Bronchus (tissue), 1 donor: Measurements from ENCODE around the gene NDFIP2.

DNA sequence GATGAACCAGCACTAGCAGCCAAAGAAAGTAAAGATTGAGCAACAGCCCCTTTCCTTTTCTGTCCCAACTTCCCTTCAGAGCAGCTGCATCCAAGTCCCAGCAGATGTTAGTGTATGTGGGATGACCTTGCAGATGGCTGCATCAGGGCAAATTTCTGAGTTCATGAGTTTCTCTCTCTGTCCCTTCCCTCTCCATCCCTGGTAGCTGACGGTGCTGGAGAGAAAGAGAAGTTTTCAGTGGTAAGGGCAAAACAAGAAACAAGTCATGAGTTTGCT, 183.6 kb upstream of the EDNRB start:
- PRO-cap: no peak

- PRO-cap: no peak
Observed at GRCh38 chr13:78657994-78658969, 673 bp downstream of the OBI1 start.

DNA sequence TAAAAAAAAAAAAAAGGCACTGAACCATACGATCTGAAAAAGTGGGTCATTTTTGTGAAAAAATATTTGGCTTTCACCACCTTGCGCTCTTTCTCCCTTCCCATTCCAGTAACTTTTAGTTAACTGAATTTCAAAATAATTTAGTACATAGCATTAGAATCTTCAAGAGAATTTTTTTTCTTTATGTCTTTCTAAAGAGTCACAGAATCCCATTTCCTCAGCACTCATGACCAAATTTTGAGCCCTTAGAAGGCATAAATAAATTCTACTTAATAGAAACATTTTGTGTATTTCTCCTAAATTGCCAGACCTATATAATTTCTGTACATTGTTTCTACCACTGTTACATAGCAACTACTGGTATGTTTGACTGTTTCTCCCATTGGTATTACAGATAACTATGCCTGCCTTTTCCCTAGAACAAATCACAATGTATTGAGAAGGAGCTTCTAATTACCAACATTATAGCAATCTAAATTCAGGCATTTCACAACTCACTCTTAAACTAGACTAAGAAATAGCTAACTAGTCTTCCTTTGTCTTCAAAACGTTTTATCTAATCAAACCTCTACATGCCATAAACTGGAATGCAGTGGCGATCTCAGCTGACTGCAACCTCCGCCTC, 18.4 kb downstream of the RBM26 start:
- PRO-cap: no peak

- PRO-cap: no peak
Observed at GRCh38 chr13:79402006-79402399, 4.1 kb downstream of the RBM26 start.

DNA sequence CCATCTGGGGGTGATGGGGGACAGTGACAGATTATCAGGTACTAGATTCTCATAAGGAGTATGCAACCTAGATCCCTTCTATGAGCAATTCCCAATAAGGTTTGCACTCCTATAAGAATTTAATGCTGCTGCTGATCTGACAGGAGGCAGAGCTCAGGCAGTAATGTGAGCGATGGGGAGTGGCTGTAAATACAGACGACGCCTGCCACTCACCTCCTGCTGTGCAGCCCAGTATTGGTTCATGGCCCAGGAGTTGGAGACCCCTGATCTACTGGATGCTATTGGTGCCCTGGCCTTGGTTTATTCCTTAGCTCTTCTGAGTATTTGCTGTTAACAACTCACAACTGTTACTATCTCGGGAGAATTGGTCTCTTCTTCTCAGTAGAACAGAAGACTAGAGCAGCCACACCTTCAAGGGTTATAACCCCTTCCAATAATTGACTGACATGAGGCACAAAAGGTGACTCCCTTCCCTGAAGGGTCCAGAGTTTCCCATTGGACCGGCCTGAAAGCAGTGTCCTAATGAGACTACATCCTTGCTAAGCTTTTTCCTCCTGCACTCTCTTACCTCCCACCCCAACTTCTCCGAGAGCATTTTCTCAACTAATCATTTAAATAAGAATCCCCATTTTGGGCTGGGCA, 35.0 kb upstream of the RBM26 start:
- PRO-cap: no peak

GRCh38 chr13:79480649-79481589, at the start of gene NDFIP2:
NDFIP2 (plus strand) TSS chr13:79481155.
- PRO-cap: bidirectional peak, plus-strand start at chr13:79481396, minus-strand start at chr13:79480985

DNA sequence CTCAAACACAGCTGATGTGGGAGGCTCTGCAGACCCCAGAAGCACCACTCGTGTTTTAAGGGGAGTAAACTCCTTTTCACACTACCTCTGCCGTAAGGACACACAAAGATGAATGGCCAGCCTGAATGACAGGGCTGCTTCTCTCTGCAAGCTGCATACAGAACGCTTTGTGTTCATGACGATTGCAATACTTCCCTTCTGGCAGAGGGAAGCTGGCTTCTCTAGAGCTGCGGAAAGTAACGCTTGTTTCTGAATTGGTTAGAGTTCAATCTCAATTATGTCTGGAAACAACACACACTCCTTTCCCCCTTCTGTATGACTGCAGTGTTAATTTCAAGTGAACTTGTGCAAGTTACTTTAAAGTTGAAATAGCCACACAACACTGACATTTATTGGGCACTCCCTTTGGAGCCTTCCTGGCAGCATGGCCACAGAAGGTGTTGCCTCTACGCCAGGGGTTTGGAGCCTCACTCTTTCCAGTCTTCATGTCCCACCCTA, 242.6 kb downstream of the NDFIP2 start:
- PRO-cap: no peak

- PRO-cap: unidirectional peak, minus-strand start at chr13:80047552
Observed at GRCh38 chr13:80047447-80047755, 293.5 kb downstream of the SPRY2 start.

DNA sequence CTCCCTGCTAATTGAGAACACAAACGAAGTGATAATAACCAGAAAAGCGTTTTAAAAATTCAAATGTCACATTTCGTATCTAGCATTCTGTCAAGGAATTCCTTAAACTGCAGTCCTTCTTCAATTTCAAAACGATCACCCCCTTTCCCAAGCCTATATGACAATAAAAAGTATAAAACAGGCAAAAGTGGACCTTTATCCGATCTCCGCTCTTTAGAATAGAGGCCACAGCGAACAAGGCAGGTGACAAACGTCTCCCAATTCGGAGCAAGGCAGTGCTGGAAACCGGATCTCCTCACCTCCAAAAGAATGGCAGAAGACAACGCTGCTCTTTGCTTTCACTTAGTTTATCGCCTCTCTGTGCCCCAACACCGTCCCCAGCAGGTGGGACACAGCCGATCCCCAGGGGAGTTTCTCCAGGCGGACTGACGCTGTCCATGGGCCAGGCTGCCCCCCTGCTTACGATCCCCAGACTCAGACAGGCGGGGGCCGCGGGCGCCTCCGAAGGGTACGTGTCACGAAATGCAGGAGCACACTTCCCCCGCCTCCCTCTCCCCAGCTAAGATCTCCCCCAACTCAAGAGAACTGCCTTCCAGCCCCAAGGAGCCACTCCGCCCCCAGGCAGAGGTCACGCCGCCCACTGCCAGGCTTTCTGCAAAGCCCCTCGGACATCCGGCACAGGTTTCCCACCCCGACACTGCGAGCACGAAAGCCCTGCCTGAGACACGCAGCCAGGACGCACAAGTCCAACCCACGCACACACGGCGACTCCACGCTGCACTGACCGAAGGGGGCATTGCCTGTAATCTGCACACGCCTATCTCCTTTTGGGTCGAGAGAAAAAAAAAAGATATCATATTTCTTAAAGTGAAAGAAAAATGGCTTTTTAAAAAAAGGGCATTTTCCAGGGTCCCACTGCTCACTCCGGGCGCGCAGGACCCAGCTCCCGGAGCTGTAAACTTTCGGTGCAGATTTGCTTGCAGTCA, 2.1 kb downstream of the SPRY2 start:
- PRO-cap: bidirectional peak, plus-strand start at position 605 of the sequence, minus-strand start at position 427 of the sequence; bidirectional peak, plus-strand start at position 900 of the sequence, minus-strand start at position 763 of the sequence

- PRO-cap: bidirectional peak, plus-strand start at chr13:80343056, minus-strand start at chr13:80342978
Observed at GRCh38 chr13:80342499-80343585, 1.9 kb upstream of the SPRY2 start.

DNA sequence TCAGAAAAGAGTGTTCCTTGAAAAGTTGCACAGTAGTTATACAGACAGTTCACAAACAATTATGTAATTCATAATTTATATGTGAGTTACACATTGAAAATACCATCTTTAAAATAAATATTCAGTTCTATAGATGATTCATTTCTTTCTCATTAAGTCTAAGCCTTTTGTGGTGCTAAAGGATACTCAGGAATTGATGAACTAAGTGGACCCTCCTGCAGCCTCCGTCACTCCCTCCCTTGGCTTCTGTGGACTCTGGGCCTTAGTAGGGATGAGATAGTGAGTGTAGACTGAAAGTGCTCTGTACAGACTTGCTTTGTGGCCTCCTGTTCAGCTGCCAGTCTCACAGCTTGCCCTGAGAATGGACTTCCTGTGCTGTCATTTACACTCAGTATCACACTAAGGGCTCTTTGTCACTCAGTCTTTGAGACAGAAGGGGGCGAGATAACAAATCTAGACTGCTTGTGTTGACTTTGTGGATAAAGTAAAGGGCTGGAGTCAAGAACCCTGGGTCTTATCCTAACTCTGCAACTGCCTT, 20.8 kb upstream of the SPRY2 start:
- PRO-cap: no peak

DNA sequence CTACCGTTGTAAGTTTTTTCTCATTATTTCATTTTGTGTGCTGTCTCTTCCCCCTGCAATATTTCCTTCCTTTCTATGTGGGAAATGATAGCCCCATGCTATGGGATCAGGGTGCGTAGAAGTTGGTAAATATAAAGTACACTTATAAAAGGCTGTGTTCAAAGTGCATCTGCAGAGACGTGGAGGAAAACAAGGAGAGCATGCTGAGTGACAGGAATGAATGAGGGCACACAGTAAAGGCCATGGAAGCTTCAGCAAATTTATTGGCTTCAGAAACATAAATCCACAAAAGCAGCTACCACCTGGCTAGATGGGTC, 21.5 kb upstream of the SPRY2 start:
- PRO-cap: no peak

DNA sequence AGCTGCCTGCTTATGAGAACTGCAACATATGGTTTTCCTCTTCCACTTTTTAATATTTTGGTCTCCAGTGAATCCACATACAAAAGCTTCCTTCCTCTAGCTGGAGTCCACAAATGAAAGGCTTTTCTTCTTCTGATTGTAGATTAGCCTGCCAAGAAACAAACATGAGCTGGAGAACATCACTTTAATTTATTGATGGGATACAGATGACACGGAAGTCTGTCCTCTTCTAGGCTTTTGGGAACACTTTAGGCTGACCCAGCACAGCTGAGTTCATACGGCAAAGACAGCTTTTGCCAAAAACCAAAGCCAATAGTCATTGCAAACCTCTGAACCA, 95.5 kb upstream of the SPRY2 start:
- PRO-cap: no peak

GRCh38 chr13:81395199-81395685, 1054.3 kb upstream of the SPRY2 start:
- PRO-cap: no peak

- PRO-cap: no peak
Observed at GRCh38 chr13:83941491-83942321, 59.4 kb upstream of the SLITRK1 start.

DNA sequence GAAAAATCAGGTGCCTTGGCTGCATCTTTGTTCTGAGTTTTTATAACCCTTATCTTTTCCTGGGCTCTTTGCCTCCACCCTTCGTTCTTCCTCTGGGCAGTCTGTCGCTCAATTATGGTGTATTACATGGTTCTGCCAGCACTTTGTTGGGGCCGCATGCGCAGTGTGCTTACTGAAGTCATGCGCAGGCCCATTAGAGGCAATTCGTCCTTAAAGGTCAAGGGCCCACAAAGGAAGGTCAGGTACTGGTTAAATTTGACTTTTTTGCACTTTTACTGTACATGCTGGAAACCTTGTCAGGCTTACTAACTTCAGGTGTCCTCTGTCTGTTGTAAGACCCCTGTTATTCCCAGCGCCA, 761.8 kb upstream of the SLITRK5 start:
- PRO-cap: no peak

DNA sequence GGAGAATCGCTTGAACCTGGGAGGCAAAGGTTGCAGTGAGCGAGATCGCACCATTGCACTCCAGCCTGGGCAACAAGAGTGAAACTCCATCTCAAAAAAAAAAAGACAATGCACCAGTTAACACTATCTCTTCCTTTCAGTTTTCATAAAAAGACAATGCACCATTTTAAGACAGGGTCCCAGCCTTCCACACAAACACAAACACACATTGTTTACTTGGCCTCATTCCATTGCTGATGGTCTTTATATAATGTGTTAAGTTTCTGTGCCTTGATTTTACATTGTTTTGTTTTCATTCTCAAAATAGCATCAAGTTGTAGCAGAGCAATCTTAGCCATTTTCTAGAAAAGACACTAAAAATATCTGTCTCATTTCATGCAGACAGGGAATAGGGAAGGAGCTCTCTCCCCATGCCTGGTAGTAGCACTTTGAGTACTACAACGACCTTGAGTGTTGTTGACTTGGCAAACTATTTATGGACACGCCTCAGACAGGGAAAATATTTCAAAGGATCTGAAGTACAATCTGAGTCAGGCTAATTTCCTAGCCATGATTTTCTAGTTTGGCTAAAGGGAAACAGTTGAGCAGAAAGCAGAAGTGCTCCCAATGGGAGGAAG, 120.7 kb downstream of the ABCC4 start:
- PRO-cap: no peak

DNA sequence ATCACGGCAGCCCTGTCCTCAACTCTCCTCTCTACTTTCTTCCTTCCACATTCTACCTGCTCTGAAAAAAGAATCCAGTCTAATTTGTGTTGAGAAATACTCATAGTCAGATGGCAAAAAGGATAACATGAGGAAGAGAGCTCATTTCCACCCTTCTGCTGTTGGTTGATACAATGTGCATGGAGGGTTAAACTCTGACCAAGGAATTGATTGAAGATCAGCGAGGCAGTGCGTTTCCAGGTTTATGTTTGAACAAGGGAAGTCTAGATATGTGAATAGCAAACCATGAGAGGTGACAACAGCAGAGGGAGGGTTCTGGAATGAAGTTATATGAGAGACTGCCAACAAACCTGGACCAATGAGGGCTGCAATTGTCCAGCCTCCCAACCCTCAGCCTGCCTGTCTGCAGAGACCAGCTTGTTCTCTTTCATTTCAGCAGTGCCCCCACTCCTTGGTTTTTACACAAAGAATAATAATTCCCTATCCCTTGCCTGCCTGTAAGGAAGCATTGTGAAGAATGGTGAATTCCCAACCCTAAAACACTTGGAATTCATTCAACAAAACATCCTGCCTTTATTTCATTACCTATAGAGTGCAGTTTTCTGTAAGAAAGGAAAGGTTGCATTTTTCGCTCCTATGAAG, 53.4 kb upstream of the ABCC4 start:
- PRO-cap: no peak

- PRO-cap: bidirectional peak, plus-strand start at chr13:95534015, minus-strand start at chr13:95533919
Observed at GRCh38 chr13:95533588-95534300, 18.8 kb upstream of the CLDN10 start.

- PRO-cap: bidirectional peak, plus-strand start at chr13:95604514, minus-strand start at chr13:95604265
Observed at GRCh38 chr13:95604011-95604778, 40.3 kb downstream of the DZIP1 start.